Thoracic aorta endothelial cell (primary cell): ENCODE measurements around a stretch of chr9.

- CAGE, long polyA plus RNA: no peak
These were observed 42.4 kb downstream of the SLC25A51 start for GRCh38 chr9:37861355-37862094.

DNA sequence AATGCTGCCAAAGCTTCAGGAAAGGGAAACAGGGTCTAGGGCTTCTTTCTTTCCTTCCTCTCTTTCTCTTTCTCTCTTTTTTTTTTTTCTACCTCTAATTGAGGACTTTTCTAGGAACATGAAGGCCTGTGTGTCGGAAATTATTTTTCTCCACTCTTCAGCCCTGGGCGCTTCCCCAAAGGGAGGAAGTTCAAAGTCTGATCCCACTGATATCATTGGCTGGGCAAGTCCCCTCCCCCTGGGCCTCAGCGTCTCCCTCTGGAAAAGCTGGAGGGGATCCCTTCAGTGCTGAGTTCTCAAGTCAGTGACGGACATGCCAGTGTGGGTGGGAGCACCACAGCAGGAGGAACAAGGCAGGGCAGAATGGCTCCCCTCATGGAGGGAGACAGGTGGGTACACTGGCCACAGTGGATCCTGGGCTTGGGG is 24.0 kb upstream of the SLC25A51 start:
- CAGE, long polyA plus RNA: no peak

DNA sequence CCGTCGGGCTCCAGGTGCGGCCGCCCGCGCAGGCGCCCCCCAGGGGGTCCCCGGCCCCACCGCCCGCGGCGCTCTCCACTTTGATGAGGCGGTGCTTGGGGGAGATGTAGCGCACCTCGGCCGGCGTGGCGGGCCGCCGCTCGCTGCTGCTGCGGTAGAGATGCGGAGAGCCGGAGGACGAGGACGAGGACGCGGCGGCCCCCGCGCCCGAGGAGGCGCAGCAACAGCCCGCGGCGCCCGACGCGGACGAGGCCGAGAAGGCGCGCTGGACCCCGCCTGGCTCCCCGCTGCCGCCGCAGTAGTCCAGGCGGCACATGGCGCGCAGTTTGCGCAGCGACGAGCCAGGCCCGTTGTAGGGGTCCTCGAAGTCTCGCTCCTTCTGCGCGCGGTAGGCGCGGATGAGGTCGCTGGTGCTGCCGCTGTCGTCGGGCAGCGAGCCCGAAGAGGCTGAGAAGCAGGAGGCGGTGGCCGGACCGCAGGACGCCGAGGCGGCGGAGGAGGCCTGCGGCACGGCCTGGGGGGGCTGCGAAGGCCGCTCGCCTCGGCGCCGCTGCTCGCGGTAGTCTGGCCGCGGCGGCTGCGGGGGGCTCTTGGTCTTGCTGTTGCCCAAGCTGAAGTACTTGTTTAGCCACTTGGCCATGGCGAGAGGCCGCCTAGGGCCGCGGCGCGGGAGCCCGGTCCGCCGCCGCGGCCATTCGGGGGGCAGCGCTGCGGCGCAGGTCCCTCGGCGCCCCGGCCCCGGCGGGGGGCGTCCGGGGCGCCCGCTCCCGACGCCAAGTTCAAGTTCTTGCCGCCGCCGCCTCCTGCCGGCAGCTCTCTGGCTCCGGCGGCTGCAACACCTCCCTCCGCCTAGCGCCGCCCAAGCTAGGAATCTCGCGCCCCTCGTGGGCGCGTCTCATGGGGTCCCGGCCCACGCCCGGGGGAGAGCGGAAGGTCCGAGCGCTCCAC is 747 bp downstream of the SHB start:
- CAGE, long polyA plus RNA: no peak

GRCh38 chr9:38070260-38070814 is 1.3 kb upstream of the SHB start:
- CAGE, long polyA plus RNA: no peak

GRCh38 chr9:38318880-38319547 is 73.5 kb upstream of the ALDH1B1 start:
- CAGE, long polyA plus RNA: no peak

GRCh38 chr9:38649705-38650477 is 29.5 kb upstream of the ANKRD18A start:
- CAGE, long polyA plus RNA: no peak

- CAGE, long polyA plus RNA: no peak
These were observed 32.5 kb downstream of the FAM240B start for GRCh38 chr9:38687310-38687997.

- CAGE, long polyA plus RNA: no peak
These were observed 544.2 kb downstream of the FOXD4L6 start for GRCh38 chr9:40584033-40584889.

- CAGE, long polyA plus RNA: no peak
These were observed 124.0 kb downstream of the SPATA31A6 start for GRCh38 chr9:42307412-42307857.

DNA sequence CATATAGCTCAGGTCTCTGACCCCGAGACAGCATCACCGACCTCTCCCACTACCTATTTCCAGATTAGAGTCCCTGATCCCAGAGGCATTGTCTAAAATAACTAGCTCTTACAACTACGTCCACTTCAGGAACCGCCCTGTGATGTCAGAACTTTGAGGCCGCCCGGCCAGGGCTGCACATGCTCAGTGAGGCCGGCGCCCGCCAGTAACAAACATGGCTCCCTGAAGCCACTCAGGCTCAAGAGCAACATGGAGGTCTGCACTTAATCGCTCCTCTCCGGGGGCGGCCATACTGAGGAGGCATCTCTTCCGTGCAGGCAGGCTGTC is 385.0 kb downstream of the SPATA31A6 start:
- CAGE, long polyA plus RNA: no peak

DNA sequence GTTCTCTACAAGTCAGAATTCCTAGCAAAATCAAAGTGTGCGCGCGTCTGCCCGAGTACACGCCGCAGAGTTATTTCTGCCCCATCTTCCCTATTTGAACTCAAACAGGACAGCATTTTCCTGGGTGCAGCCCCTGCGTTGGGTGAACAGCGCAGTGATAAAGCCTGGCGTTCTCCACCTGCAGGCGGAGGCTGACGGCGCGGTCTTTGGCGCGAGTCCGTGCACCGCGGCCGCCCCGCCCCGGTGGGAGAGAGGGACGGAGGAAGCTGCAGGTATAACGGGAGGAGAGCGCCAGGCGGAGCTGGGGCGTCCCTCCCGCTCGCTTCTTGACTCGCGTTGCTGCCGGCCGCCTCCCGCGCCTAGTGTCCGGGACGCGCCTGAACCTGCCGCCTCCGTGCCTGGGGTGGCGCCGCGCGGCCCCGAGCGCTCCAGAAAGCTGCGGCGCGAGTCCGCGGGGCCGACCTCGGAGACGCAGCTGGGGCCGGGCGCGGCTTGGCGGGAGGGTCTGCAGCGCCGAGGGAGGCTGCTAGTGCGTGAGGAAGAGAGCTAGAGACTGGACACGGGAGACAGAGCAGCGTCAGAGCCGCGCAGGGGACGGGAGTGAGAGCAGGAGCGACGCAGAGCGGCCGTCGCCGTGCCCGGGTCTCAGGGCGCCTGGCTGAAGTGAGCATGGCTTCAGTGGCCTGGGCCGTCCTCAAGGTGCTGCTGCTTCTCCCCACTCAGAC is 140.6 kb downstream of the SPATA31A7 start:
- CAGE, long polyA plus RNA: no peak

- CAGE, long polyA plus RNA: no peak
These were observed 365.2 kb downstream of the SPATA31A7 start for GRCh38 chr9:61555059-61555345.

GRCh38 chr9:62375861-62376444 is 1186.1 kb downstream of the SPATA31A7 start:
- CAGE, long polyA plus RNA: no peak

DNA sequence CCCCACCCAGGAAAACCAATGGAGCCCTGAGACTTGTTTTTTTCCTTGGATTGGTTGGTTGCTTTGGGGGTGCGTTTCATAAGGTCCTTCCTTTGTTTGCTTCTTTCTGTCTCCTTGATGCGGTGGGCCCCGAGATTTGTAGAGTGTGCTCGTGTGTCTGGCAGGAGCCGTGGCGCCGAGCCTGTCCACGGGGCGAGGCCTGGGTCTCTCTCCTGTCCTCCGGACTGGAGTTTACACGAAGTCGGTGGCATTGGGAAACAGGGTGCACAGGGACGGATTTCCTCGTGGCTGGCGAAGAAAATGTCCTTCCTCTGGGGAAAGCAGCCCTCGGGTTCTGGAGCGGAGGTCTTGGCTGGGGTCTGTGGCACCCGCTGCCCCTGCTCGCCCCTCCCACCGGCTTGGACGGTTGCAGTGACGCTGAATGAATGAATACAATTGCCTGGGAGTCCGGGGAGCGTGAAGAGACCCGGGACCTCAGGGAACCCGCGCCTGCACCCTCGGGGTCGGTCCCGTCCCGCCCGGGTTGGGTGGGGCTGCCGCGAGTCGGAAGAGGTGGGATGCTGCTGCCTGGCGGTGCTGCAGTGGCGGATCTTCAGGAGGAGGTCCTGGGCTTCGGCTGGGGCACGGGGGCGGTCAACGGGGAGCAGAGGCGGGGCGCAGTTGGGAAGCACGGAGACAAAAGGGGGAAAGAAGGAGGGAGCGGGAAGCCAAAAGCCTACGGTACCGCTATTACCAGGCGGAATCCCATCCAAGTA is 1611.9 kb downstream of the SPATA31A7 start:
- CAGE, long polyA plus RNA: no peak

DNA sequence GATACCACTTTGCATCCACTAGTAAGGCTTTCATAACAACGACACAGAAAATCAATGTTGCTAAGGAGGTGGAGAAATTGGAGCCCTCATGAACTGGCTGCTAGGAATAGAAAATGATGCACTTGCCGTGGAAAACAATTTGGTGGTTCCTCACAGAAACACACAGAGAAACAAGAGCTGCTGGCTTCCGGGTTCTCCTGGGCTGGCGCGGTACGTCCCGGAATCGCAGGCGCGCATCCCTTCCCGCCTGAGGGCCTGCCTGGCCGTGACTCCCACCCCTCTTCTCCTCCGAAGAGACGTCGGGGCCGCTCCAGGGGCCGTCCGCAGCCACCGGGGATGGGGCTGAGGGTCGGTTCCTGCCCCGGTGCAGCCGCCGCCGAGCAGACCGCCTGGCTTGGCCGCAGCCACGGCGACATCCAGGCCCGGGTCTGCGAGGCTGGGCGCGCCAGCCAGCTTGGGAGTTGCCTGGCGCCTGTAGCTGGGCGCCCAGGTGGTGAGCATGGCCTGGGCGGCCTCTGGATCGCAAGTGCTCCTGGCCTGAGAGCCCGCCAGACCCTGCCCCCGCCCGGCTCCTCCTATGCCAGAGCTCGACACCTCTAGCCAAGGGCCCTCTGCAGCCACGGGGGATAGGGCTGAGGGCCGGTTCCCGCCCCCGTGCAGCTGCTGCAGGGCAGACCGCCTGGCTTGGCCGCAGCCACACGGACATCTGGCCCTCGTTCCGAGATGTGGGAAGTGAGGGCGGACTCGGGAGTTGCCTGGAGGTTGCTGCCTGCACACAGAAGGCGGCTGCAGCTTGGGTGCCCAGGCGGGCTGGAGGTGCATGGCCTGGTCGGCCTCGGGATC is 1647.5 kb downstream of the SPATA31A7 start:
- CAGE, long polyA plus RNA: no peak

GRCh38 chr9:65825478-65825876 is 88.5 kb downstream of the FOXD4L4 start:
- CAGE, long polyA plus RNA: no peak

GRCh38 chr9:68530648-68531147 is 10.0 kb downstream of the TMEM252 start:
- CAGE, long polyA plus RNA: no peak

DNA sequence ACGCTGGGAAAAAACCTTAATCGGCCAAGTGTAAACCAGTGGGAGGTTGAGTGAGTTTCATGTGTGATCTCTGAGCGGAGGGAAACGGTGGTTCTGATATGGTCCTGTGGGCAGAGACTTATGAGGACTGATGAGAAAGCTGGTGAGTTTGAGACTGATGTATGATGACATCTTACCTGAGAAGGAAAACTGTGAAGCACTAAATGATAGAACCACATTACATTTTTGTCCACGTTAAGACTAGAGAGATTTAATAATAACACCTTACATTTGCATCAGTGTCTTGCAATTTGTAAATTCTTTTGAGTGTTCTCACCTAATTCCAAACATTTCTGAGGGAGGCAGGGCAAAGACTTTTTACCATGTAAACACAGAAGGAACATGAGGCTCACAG is 2.0 kb downstream of the PIP5K1B start:
- CAGE, long polyA plus RNA: no peak

DNA sequence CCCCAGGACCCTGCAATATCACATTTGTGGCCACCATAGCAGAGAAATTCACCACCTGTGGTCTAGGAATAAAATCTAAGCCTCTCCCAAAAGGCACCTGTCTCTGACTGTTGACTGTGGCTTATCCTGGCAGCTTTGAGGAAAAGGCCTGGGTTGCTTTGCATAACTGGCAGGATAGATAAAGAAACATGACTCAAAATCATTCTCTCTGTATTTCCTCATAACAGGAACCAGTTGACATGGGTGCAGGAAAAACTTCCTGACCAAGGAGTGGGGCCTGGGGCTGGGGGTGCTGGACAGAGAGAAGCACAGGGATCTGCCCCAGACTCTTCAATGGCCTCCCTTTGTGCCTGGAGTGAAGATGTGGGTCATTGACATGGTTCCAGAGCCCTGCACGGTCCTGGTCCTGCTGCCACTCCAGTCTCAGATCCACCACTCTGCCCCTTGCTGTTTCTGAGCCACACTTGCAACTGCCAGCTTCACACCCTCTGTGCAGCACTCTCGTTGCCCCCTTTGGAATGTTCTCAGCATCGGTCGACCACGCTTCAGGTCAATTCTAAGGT is 10.0 kb downstream of the PIP5K1B start:
- CAGE, long polyA plus RNA: no peak

DNA sequence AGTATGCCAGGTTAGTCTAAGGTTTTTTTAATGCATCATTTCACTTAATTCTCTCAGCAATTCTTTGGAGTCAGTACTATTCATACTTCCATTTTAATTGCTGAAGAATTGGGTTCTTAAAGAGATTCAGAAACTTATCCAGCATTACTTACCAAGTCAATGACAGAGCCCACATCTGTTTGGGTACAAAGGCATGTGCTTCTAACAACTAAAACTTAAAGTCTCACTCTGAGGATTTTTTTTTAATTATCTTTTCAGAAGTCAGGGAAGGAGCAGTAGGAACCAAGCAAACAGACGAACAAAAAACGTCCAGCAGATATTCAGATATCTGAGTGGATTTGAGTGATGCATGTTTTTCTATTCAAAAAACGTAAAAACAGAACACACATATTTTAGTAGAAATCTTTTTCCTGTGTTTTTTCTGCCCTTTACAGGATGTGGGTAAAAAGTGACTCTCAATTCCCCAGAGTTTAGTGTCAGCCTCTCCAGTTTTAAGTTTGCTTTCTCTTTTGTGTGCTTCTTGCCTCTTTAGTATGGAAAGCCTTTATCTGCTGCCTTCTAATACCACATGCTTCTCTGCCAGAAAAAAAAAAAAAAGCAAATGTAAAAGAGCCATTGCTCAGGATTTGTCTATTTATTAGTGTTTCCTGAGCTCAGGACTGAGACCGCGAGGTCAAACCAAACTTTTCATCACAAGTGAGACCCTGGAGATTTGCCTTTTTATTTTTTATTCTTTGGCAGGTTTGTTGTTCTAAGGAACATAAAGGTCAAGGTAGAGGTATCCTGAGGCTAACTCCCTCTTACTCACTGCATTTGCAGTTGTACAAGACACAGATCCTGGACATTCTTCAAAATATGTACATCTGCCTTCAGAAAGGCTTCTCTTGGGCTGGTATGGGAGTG is 116.2 kb downstream of the PABIR1 start:
- CAGE, long polyA plus RNA: no peak